Epithelial cell of proximal tubule (primary cell): ENCODE data around the gene CHRM3.

DNA sequence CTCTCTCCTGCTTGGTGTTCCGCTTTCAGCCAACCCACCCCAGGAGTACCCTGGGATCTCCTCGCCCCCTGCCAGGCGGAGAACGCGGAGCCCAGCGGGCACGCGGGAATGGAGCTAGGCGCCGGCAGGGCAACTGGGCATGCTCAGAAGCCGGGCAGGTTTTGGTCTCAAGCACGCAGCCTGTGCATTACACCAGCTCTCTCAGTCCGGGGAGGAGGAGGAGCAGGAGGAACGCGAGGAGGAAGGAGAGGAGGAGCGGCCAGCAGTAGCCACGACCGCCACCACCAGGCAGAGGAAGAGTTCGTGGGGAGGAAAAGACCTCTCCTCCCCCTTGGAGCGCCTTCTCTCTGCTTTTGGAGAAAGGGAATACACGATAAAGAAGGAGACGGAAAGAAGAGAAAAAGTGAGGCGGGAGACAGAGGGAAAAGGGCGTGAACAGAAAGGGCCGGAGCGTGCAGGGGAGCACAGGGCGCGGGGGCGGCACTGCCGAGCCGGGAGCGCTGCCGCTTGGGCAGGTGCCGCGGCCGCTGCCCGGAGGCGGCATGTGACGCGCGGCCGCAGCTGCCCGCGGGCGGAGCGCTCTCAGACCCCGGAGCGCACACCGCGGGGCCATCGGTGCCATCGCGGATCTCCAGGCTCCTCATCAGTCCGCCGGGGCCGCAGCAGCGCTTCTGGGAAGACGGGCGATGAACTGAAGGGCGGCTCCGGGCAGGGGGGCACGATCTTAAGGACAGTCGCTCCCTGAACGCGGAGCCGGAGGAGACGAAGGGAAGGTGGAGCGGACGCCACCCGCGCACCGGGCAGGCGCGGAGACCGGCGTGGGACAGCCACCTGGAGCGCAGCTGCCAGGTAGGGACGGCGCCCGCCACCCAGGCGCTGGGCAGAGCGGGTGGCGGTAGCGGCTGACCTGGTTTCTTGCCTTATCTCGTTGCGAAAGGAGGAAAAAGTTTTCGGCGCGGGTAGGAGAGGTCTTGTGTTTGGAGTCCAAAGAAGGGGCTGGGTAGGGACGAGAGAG, at the start of gene CHRM3:
Gene CHRM3, plus strand, starts transcription at position 190 of the 1,015 bp plus-strand sequence.
- RAMPAGE, long total RNA, result no peak
- RRBS, result 2% methylated on average over 51 of the region's 90 CpGs

GRCh38 chr1:239389756-239390124, 3.4 kb downstream of the CHRM3 start:
- RAMPAGE, long total RNA, result no peak
- RRBS, result no CpG with 5 or more reads among the region's 3 CpGs

DNA sequence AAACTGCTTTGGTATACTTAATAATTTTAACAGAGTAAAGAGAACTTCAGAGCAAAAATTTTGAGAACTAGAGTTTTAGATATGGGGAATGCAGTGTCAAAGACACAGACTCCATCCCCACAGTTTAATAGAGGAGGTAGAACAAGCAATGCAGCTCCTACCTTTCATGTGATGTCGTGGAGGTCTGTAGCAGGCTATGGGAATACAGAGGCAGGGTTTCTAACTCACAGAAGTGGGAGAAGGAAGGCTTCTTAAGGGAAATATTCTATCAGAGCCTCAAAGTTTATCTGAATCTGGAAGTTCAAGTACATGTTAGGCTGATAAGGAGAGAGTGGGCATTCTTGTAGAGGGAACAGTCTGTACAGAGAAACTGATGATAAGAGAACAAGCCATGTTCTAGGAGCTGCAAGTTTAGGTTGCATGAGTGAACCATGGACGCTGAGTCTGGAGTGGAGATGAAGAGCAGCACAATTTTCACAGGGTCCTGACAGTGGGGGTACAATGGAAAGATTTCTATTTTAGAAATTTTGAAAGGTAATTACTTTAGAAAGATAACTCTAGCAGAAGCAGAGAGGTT, 344.0 kb downstream of the CHRM3 start:
- RAMPAGE, long total RNA, result no peak
- RRBS, result no CpG with 5 or more reads among the region's 2 CpGs

DNA sequence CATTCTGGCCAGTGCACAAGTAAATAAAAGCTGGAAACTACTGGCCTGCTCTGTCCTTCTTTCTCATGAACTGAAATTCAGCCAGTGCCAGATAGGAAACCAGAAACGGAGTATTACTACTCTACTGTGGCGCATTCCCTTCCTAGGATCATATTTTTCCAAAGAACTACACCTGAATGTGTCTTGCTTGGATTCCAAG, 15.1 kb downstream of the GREM2 start:
- RAMPAGE, long total RNA, result no peak
- RRBS, result no CpG with 5 or more reads among the region's 2 CpGs

DNA sequence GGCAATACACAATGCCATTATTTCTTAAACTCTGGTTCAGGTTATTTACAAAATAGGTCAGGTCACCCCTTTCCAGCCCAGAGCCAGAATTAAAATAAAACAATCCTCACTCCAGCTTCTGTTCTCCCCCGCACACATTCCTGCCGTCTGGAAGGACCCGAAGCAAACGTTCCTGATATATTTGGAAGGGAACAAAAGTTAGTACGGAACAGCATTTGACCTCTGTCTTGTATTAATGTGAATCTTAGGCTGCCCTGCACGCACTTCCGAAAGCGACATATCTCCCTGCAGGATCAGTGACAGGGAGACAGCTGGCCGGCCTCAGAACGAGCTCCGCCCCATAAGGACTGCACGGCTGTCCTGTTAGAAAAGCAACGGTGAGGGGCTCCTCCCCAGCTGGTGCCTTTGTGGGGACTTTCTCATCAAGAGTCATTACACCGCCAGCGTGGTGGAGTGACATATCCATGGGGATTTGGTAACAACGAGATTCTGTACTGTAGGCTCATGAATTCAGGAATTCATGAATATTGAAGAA, 7.9 kb upstream of the GREM2 start:
- RAMPAGE, long total RNA, result no peak
- RRBS, result no CpG with 5 or more reads among the region's 16 CpGs

DNA sequence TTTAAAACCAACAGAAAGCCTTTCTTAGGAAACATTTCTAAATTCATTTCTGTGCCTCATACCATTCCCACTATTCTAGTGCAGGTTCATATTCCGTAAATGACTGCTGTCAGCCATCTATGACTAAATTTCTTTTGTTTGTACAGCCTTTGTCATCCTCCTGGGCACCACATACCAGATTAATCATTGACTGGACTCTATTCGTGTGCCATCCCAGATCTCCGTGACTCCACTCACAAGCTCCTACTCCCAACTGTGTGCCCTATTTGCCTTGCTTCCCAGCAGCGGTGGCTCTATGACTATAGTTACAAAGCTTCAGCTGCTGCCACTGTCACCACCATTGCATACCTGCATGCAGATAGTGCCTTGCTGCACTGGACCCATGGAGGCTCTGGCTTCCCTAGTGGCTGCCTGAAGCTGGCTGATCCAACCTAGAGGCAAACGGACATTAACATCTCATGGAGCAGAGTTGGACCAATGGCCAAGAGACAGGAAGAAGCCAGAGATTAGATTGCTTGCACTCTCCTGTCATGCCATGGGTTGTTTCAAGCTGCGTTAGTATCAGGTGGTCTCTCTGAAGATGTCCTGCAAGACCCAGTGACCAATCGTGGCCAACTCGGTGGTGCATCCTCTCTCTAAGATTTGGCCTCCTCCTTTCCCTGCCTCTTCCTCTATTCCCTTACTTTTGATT, 24.5 kb downstream of the CHML start:
- RAMPAGE, long total RNA, result no peak
- RRBS, result no CpG with 5 or more reads among the region's 8 CpGs

DNA sequence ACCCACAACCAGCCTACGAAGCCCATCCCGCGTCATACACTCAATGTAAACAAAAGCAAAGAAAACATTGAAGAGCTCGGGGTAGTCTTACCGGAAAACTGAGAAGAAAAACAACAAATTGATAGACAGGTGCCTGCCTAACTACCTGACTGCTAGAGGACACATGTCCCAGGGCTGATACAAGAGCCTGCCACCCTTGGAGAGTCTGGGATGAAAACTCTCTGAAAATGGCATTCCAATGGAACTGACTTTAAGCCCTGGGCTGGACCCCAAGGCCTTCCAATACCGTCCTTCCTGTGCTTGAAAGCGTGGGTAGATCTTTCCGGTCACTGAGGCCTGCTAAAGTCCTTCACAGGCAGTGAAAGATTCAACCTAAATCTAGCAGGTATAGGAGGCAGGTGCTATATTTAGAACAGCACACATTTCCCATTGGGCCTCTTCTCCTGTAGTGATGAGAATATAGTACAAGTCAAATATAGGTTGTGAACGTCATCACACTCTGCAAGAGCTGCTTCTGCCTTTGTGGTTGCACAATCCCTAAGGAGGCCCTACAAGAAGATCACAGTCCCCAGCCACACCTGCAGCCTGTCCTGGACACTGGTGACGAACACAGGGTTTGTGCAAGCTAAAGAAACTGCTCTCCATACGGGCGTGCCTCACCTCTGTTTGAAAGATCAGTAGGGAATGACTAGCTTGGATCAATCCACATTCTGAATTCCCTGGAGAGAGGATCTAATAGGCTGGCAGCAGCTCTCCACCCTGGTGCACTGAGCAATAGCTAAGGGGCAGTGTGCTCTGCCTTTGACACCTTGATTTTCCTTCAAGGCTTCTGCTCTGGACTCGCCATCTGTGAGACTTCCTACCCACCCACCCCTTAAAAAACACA, 870 bp upstream of the CHML start:
- RAMPAGE, long total RNA, result no peak
- RRBS, result no CpG with 5 or more reads among the region's 13 CpGs

- RAMPAGE, long total RNA, result no peak
- RRBS, result no CpG with 5 or more reads among the region's 10 CpGs
Measured at GRCh38 chr1:241856787-241857660, 9.0 kb downstream of the EXO1 start.

DNA sequence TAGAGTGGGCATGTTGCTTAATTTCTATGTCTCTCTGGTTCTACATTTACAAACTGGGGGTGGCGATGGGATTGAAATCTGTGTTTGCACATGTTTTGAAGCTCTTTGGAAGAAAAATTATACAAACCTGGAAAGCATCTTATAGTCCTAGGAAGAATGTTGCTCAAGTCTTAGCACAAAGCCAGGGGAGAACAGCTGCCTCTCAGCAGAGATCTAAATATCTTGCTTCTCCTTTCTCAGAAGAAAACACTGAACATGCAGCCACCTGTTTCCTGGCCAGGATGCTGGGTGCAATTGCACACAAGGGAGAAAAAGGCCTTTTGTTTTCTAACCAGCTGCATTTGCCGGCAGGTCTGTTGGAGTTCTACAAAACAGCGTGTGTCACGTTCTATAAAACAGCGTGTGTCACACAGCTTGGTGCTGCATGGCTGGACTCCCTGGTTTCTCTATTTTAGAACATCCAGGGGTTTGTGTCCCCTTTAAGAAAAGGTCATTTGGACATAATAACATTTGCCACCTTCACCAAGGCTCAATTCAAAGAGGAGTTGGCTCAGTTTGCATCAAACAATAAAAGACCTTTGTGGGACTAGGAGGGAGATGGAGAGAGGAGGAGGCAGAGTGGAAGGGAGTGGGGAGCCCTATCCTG, 259.6 kb upstream of the PLD5 start:
- RAMPAGE, long total RNA, result no peak
- RRBS, result no CpG with 5 or more reads among the region's 5 CpGs

DNA sequence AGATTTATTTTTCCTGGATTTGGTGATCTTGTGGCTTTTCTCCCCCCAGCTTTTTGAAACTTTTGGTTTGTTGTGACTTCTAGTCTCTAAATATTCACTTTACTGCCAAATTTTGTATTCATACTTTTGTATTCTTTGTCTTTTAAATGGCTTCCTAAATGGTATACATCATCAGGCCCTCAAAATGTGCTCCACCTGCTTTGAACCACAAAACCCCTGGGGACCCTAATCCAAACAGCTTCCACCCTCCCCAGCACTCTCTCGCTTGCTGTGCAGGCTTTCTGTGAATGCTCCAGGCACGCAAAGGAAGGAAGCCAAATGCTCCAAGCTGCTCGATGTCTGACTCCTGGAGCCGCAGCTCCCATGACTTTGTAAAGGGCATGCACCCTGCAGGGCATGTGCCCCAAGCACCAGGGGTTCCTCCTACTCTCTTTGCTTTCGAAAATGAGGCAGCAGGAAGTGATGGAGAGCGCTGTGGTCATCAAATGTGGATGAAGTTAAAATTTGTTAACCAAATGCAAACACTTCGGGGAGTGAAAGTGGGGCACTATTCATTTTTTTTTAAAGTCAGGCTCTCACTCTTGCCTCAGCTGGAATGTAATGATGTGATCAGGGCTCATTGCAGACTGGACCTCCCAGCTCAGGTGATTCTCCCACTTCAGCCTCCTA, 141.0 kb downstream of the CEP170 start:
- RAMPAGE, long total RNA, result no peak
- RRBS, result no CpG with 5 or more reads among the region's 7 CpGs

DNA sequence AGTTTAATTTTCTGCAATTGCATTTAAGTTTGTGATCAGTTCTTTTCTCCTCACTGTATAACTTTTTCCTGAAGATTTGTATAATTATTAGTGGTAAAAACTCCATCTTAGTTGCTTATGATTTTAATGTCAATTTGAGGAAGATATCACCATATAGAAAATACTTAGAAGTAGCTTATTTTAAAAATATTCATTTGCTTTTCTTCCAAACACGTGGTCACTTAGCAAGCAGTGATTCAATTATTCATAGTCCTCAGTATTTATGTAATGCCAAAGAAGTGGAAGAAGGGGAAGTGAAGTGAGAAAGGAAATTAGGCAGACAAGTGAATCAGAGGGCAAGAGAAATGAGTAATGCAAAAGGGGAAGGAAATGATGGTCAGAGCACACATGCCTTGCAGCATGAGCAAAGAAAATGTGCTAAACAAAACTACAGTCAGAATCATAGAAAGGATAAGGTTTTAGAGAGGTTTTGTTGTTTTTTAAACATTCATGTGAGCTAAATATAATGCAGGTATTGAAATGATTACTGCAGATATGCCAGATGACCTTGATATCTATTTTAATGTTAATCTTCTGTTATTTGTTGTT, 31.8 kb downstream of the SDCCAG8 start:
- RAMPAGE, long total RNA, result no peak
- RRBS, result no CpG with 5 or more reads among the region's 1 CpG

DNA sequence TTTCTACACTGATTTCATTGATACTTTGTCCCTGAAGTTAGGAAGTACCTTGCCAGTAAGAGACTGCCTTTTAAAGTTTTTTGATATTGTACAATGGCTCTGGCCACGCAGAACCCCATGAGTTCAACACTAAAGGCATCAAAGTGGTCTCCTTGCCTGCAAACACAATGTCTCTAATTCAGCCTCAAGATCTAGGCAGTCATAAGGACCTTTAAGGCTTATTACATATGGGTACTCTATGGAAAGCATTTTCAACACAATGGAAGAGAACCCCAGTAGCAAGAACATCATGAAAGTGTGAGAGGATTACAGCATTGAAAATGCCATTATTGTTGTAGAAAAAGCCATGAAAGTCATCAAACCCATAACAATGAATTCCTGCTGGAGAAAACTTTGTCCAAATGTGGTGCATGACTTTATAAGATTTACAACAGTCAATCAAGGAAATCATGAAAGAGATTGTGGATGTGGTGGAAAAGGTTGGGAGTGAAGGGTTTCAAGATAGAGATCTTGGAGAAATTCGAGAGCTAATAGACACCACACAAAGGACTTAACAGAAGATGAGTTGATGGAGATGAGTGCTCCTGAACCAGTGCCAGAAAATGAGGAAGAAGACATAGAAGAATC, 46.9 kb downstream of the SDCCAG8 start:
- RAMPAGE, long total RNA, result no peak
- RRBS, result no CpG with 5 or more reads among the region's 2 CpGs

DNA sequence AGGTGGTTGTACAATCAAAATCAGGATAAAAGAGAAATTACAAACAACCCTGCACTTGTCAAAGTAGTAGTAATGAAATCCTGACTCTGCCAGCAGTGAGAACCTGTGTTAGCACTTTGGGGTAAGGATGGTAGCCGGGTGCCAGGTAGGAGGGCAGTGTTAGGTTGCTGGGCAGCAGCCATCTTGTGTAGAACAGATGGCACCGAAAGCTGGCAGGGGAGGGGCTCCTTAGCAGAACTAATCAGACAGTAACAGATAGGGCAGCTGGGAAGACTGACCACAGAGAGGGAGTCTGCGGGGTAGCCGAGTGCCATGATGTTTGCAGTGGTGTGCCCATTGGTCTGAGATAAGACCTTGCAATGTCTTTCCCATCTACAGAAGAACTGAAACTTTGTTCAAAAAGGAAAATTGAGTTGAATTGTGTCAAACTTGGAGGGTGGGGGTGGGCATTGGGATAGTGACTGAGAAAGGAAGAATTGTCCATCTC, 137.3 kb downstream of the SDCCAG8 start:
- RAMPAGE, long total RNA, result no peak
- RRBS, result no CpG with 5 or more reads among the region's 4 CpGs

DNA sequence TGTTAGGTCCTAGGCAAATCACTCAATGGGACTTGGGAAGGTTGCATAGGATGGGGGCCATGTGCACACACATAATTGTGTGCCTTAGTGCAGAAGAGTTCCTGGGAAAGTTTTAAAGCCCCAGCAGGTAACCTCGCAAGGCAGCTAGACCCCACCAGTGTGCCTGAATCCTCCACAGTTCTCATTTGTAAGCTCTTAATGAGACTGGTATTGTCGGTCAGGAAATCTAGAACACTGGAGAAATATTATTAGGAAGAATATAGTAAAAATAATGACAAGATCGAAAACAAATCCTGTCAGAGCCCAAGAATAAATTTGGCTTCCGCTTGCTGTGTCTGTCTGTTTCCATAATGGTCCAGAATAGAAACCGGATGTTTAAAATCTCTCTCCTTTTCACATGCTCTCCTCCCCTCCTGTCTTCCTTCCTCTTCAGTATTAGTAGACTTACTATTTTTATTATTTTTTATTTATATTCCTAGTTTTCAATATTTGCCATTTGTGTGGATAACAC, 187.6 kb downstream of the SDCCAG8 start:
- RAMPAGE, long total RNA, result no peak
- RRBS, result no CpG with 5 or more reads among the region's 5 CpGs

- RAMPAGE, long total RNA, result no peak
- RRBS, result no CpG with 5 or more reads among the region's 8 CpGs
Measured at GRCh38 chr1:243473303-243473873, 217.5 kb downstream of the SDCCAG8 start.

DNA sequence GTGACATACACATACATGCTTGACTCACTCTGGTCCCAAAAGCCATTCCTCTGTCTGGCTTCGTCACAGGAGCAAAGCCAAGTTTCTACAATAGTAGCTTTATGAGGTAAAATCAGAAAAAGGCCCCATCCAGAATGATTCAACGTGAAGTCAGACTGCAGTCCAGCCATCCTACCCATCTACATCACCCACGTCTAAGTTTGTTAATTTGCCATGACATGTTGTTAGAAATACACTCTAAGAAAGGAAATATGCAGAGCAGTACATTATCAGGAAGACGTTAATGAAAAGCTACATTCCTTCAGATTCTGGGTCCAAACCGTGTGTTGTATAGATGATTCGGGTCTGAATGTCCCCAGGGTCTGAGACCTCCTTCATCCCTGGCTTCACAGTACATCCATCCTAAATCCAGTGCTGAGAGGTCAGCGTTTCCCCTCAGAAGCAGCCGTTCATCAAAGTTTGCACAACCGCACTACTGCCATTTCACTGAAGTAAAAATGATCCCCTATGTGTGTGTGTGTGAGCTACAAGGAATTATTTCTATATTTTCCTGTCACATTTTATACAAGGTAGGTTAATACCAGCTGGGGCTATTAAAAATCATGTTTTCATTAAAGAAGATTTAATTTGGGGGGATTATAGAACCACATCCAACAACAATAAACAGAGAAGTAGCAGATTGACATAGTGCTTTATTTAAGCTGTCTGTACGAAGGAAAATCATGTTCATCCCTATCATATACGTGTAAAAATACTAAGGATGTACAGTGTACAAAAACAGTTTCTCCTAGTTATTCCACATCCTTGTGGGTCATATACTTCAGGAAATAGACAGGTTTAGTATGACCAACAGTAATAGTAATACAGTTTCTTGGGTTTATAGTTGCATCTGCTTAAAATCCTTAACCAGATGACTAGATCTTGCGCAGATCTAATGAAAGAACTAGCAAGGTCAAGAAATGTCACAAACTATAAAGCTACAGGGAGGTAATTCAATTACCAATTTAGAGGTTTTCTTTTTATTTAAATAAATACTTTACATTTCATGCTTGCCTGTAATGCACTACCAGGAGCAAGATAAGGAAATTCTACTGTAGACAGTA, 245.6 kb downstream of the SDCCAG8 start:
- RAMPAGE, long total RNA, result no peak
- RRBS, result no CpG with 5 or more reads among the region's 12 CpGs

DNA sequence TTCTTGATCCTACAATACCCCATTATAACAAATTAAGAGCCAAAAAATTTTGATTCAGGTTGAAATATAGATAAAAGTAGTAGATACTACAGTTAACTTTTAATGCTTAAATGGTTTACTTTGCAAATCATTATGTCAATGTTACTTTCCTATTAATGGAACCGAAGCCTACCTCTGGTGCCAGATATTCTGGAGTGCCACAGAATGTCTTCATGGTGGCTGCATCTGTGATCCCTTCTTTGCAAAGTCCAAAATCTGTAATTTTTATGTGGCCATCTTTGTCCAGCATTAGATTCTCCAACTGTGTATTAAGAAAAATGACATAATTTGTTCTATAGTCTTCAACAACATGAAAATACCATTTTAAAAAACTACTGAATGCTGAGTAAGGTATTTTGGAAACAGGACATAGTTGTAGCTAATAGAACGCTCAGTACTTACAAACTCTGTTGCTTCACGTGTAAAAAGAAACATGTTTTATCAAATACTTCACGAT, 286.4 kb downstream of the AKT3 start:
- RAMPAGE, long total RNA, result no peak
- RRBS, result no CpG with 5 or more reads among the region's 4 CpGs

DNA sequence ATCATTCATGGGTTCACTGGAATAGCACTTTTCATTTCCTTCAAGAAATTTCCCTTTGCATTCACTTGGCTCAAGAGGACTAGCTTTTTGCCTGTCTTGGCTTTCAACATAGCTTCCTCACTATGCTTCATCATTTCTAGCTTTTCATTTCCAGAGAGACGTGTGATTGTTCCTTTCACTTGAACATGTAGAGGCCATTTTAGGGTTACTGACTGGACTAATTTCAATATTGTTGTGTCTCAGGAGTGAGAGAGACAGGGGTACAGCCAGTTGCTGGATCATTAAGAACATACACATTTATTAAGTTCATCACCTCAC, 59.5 kb downstream of the AKT3 start:
- RAMPAGE, long total RNA, result no peak
- RRBS, result no CpG with 5 or more reads among the region's 1 CpG

DNA sequence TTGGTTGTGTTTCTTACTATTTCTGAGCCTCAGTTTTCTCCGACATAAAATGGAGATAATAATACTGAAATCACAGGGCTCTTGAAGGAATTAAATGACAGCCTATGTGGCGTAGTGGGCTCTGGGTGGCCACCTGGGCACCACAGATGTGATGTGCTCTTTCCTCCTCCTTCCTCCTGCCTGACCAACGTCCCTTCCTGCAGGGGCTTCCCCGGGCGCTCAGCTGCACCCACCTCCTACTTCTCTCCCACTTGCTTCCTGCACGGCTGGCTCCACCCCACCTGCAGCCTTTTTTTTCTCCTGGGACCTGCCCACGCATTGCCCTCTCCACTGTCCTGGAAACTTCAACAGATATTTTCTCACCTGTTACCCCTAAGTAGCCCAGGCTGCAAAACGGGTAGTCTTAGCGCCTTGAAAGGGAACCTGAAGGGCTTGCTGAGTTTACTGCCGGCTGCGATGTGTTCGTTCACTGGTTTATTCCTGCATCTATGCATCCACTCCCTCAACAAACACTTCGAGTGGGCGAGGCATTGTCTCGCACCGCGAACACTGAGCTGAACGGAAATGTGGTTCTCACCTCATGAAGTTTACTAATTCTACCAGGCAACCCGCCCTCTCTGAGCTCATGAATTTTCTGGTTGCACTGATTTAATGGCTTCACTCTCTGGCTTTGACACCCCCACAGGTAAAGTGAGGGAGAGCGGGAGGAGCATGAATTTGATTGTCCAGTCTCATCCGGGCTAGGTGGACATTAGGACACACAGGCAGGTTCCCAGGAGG, 23.6 kb downstream of the ZBTB18 start:
- RAMPAGE, long total RNA, result no peak
- RRBS, result no CpG with 5 or more reads among the region's 21 CpGs

- RAMPAGE, long total RNA, result no peak
- RRBS, result no CpG with 5 or more reads among the region's 4 CpGs
Measured at GRCh38 chr1:244361621-244362096, 9.2 kb downstream of the C1orf100 start.